ENCODE data around the gene ZNF276.

GRCh38 chr16:89065508-89065960 lies 28.1 kb upstream of the ACSF3 start:
- RRBS, 2 experiments: no CpG with 5 or more reads among the region's 14 CpGs
CAGE:
- cytosol, long polyA minus RNA: no peak
- cytosol, long polyA plus RNA: no peak
- long polyA plus RNA: no peak
- nucleus, long polyA minus RNA: no peak
- nucleus, long polyA plus RNA: no peak

DNA sequence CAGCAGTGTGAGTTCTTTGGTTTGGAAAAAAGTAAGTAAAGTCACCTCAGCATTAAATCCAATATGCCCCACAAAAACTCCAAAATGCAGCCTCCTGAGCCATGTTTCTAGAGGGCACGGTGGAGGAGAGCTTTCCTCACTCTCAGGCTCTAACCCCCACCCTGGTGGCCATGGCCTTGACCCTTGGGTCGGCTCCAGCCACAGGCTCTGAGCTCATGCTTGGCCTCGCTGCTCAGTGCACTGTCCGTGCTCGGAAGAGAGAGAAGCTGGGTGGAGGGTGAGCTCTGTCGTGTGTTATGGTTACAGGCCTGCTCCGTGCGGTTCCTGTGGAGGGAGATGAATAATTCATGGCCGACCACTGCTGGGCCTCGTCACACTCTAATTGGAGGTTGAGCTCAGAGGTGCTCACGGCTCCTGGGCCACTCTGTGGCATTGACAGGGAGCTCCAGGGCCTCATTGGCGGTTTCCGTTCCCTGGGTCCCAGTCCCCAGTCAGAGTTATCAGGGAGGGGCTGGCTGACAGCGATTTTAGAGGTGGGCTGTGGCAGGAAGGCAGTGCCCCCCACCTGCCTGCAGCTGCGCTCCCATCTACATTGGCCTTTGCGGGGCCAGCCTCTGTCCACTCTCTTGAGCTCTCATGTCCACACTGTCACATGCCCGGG lies 24.8 kb downstream of the ACSF3 start:
- RRBS, 2 experiments: no CpG with 5 or more reads among the region's 17 CpGs
CAGE:
- cytosol, long polyA minus RNA: no peak
- cytosol, long polyA plus RNA: no peak
- long polyA plus RNA: no peak
- nucleus, long polyA minus RNA: no peak
- nucleus, long polyA plus RNA: no peak

DNA sequence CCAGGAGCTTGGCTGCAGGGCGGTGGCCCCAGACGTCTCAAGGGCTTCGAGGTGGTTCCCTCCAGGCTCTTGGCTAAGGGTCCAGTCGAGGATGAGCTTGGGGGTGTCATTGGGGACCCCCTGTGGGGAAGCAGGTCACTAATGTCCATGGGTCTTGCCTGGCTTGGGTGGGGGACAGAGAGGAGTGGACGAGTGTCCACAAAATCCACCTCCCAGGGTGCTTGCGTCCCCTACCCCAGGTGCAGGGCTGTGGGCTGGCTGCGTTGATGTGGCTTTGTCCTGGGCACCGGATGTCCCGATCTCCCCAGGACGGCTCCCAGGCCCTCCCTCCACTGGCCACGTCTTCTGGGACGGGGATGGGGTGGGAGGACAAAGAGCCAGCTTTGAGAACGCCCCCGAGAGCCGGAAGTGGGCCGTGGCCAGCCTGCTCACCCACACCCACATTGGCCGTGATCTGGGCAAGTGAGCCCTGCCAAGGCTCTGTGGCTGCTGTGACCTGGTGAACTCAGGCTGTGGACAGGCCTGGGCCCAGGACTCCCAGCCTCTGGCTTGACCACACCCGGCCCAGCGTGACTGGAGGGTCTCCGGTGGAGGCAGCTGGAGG lies 3.2 kb downstream of the CDH15 start:
- RRBS, 2 experiments: 19 to 69% methylated on average over 1 to 4 of the region's 20 CpGs
CAGE:
- cytosol, long polyA minus RNA: no peak
- cytosol, long polyA plus RNA: no peak
- long polyA plus RNA: no peak
- nucleus, long polyA minus RNA: no peak
- nucleus, long polyA plus RNA: no peak

DNA sequence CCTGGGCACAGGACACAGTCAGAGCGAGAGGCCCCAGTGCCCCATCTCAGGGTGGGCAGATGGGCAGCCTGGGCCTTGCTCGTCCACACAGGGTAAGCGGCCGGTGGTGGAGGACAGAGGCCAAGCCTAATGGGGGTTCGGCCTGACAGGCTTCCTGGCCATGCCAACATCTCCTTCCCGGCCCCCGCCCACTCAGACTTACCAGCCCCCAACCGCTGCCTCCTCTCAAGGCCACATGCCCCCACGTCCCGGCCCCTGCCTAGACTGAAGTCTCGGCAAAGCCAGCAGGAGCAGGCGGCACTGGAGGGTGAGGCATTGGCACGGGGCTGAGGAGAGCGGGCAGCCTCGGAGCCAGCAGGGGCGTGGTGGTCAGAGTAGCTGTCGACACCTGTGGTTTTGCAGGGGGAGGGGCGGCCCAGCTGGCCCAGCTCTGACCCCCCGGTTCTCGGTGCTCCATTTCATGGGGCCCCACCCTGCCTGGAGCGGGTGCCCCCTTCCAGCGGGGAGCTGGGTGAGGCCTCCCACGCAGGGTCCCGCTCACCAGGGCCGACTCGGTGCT lies 4.5 kb downstream of the CDH15 start:
- RRBS, 2 experiments: 8 to 11% methylated on average over 5 of the region's 26 CpGs
CAGE:
- cytosol, long polyA minus RNA: no peak
- cytosol, long polyA plus RNA: no peak
- long polyA plus RNA: no peak
- nucleus, long polyA minus RNA: no peak
- nucleus, long polyA plus RNA: no peak

DNA sequence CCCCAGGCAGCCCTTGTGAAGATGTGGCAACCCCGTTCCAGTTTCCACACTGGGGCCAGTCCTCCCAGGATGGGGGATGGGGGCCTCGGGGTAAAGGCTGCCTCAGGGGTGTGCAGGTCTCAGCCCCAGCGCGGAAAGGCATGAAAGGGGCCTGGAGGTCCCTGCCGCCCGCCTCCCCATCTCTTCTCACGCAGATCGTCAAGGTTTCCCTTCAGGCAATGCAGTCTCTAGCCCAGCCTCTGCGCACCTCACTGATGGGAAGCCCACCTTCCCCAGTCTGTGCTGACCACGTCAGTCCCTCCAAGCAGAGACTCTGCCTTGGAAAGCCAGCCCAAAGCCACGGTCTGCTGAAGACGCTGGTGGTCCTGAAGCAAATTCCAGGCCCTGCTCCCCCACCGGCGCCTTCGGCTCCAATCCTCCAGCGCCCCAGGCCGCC lies 269 bp upstream of the SLC22A31 start:
- RRBS, 2 experiments: 0 to 1% methylated on average over 4 of the region's 17 CpGs
CAGE:
- cytosol, long polyA minus RNA: start-site peak on the plus strand centred at position 185 of the sequence, 70 bp wide, 6 reads
- cytosol, long polyA plus RNA: no peak
- long polyA plus RNA: no peak
- nucleus, long polyA minus RNA: no peak
- nucleus, long polyA plus RNA: no peak

DNA sequence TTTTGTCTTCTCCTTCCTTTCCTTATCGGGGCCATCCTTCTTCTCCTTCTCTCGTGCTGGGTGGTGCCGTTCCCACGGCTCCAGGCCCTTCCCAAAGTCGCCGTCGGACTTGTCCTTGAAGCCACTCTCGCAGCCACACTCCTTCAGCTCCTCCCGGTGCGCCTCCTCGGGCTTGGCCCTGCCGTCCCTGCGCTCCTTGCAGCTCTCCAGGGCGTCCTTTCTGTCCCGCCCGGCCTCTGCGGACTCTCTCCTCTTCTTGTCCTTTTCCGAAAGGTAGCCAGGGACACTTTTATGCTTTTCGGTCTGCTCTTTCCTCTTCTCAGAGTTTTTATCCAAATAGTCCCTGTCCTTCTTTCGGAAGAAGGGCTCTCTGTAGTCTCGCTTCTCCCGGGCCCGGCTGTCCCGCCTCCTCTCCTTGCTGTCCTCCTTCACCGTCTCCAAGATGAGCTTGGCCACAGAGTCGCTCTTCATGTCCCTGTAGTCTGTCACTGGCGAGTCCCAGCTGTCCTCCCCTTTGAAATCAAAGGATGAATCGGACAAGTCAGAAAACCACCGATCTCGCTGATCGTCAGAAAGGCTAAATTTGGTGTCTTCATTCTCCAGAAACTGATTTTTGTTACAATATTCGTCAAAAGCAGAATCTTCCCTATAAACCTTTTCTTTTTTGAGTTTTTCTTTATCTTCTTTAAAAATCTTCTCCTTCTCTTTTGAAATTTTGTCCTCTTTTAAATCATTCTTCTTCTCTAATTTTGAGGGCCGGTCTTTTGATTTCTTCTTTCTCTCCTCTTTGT lies 66.2 kb downstream of the ZNF778 start:
- RRBS, 2 experiments: 88 to 91% methylated on average over 7 of the region's 33 CpGs
CAGE:
- cytosol, long polyA minus RNA: start-site peak on the minus strand centred at position 45 of the sequence, 240 bp wide, 30 reads; start-site peak on the minus strand centred at position 635 of the sequence, 24 bp wide, 8 reads; start-site peak on the minus strand centred at position 713 of the sequence, 16 bp wide, 5 reads
- cytosol, long polyA plus RNA: no peak
- long polyA plus RNA: no peak
- nucleus, long polyA minus RNA: no peak
- nucleus, long polyA plus RNA: start-site peak on the minus strand centred at position 39 of the sequence, 83 bp wide, 82 and 24 reads in 2 replicates

DNA sequence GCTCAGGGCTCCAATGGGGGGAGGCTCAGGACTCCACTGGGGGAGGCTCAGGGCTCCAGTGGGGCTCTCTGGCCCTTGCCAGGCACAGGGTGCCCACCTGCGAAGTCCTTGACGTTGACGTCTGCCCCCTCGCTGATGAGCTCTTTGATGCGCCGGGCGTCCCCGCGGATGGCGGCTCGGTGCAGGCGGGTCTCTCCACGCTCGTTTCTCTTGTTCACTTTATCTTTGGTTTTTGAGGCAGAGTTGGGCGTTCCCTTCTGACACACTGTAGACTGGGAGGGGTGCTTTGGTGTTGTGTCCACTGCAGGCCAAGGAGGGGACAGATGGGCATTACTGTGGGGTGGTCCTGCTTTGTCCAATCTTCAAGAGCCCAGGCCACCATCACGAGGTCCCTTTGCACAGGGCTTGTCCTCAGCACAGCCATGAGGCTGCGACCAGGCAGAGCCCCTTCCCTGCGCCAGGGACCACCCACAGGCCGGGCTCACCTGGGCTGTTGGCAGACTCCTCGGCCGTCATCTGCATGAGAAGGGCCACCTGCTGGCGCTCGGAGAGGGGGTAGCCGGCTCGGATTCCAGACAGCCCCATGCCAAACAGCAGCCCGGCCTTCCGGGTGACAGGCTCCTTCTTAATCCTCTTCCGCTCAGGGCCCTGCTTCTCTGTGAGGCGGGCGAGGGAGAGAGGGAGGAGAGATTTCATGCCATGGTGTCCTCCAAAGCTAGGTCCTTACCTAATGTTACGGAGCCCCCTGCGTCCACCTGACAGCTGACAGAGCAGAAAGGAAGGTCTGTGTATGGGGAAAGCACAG lies 73.2 kb downstream of the ZNF778 start:
- RRBS, 2 experiments: 94 to 96% methylated on average over 5 to 8 of the region's 32 CpGs
CAGE:
- cytosol, long polyA minus RNA: start-site peak on the minus strand centred at position 133 of the sequence, 35 bp wide, 21 reads; start-site peak on the minus strand centred at position 225 of the sequence, 29 bp wide, 45 reads; start-site peak on the minus strand centred at position 572 of the sequence, 141 bp wide, 51 reads
- cytosol, long polyA plus RNA: no peak
- long polyA plus RNA: no peak
- nucleus, long polyA minus RNA: no peak
- nucleus, long polyA plus RNA: no peak

GRCh38 chr16:89309707-89310795 lies 92.5 kb downstream of the ZNF778 start:
- RRBS, 2 experiments: no CpG with 5 or more reads among the region's 17 CpGs
CAGE:
- cytosol, long polyA minus RNA: no peak
- cytosol, long polyA plus RNA: no peak
- long polyA plus RNA: no peak
- nucleus, long polyA minus RNA: no peak
- nucleus, long polyA plus RNA: no peak

- RRBS, 2 experiments: no CpG with 5 or more reads among the region's 8 CpGs
CAGE:
- cytosol, long polyA minus RNA: no peak
- cytosol, long polyA plus RNA: no peak
- long polyA plus RNA: no peak
- nucleus, long polyA minus RNA: no peak
- nucleus, long polyA plus RNA: no peak
These were observed 127.8 kb downstream of the ZNF778 start for GRCh38 chr16:89345347-89345649.

- RRBS, 2 experiments: 95 to 100% methylated on average over 3 of the region's 23 CpGs
CAGE:
- cytosol, long polyA minus RNA: no peak
- cytosol, long polyA plus RNA: no peak
- long polyA plus RNA: no peak
- nucleus, long polyA minus RNA: start-site peak on the minus strand at chr16:89386128-89386216, 47 reads
- nucleus, long polyA plus RNA: no peak
These were observed 104.3 kb downstream of the ANKRD11 start for GRCh38 chr16:89385902-89386715.

DNA sequence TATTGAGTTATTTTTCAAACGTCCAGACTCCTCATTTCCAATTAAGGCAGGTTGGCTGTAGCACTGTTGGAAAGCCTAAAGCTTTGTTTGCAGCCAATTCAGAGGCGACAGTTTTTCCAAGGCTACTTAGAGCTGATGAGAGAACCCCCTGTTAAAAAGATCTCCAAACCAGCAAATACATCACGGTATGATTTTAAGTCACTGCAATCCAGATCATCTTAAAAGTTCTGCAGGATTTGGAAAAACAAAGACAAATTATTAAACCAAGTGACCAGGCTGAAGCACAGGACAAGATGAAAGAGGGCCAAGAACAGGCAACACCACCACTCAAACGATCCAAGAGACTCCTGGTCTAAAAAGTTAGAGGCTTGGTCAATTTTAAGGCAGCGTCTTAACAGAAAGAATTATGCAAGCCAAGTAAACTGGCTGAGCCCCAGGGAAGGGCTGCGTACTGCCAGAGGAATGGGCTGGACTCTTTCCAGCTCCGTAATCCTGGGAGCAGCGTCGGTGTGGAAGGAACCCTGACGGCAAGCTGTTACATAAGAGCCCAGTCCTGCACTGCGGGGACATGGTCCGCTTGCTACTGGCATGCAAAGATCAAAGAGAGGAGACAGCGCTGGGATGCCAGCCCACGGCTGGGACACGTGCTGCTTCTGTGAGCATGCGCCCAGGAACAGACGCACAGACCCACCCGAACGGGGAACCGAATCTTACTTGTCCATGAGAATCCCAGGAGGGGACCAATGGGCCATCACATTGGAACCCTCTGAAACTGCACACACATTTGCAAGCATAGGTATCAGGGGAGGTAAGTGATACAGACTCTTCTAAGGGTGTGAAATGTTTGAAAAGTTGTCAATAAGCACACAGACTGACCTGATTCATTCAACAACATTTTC lies 95.3 kb downstream of the ANKRD11 start:
- RRBS, 2 experiments: no CpG with 5 or more reads among the region's 20 CpGs
CAGE:
- cytosol, long polyA minus RNA: no peak
- cytosol, long polyA plus RNA: no peak
- long polyA plus RNA: no peak
- nucleus, long polyA minus RNA: no peak
- nucleus, long polyA plus RNA: no peak

GRCh38 chr16:89450367-89451109 lies 39.8 kb downstream of the ANKRD11 start:
- RRBS, 2 experiments: no CpG with 5 or more reads among the region's 10 CpGs
CAGE:
- cytosol, long polyA minus RNA: no peak
- cytosol, long polyA plus RNA: no peak
- long polyA plus RNA: no peak
- nucleus, long polyA minus RNA: no peak
- nucleus, long polyA plus RNA: no peak

DNA sequence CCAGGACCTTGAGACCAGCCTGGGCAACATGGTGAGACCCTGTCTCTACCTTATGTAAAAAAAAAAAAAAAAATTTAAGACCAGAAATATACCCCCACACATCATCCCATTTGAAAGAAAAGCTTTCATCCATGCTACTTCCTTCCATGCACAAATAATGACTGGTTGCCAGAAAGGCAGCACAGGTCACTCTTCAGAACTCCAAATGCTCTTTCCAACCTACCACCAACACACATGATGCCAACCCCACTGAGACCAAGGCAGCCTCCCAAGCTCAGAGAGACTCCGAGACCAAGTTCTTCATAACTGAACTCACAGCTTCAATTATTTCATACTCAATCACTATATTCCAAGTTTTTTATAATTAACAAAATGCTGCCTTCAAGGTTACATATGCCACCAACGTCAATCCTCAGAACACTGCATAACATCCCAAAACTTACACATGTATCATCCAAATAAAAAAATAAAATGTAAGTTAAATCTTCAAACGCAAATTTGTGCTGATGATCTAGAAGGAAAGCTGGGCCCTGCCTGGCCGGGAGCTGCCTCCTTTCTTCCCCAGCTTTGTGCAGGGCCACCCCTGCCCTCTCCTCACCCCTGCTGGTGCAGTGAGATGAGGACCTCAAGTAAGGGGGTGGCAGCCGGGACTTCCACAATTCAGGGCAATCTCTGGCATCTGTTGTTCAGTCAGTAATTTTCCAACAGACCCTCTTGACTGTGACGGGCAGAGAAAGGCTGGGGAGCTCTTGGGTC lies 15.8 kb downstream of the ANKRD11 start:
- RRBS, 2 experiments: 100% methylated on average over 1 of the region's 6 CpGs
CAGE:
- cytosol, long polyA minus RNA: no peak
- cytosol, long polyA plus RNA: no peak
- long polyA plus RNA: no peak
- nucleus, long polyA minus RNA: no peak
- nucleus, long polyA plus RNA: no peak

GRCh38 chr16:89534539-89534954 lies 25.9 kb upstream of the RPL13 start:
- RRBS, 2 experiments: no CpG with 5 or more reads among the region's 10 CpGs
CAGE:
- cytosol, long polyA minus RNA: no peak
- cytosol, long polyA plus RNA: no peak
- long polyA plus RNA: no peak
- nucleus, long polyA minus RNA: no peak
- nucleus, long polyA plus RNA: no peak

DNA sequence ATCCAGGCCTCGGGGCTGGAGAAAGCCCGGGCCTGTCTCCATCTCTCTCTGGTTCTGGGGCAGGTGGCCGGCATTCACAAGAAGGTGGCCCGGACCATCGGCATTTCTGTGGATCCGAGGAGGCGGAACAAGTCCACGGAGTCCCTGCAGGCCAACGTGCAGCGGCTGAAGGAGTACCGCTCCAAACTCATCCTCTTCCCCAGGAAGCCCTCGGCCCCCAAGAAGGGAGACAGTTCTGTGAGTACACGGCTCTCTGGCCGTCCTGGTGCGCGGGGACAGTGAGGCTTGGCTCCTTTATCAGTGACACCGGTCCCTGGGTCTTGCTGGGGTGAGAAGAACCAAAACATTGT lies 1.0 kb downstream of the RPL13 start:
- RRBS, 2 experiments: 2 to 3% methylated on average over 2 of the region's 17 CpGs
CAGE:
- cytosol, long polyA minus RNA: no peak
- cytosol, long polyA plus RNA: no peak
- long polyA plus RNA: no peak
- nucleus, long polyA minus RNA: no peak
- nucleus, long polyA plus RNA: no peak

GRCh38 chr16:89721144-89721770 lies at the start of gene ZNF276:
ZNF276 (plus strand) TSS chr16:89721537.
- RRBS, 2 experiments: 1% methylated on average over 35 to 42 of the region's 86 CpGs
CAGE:
- cytosol, long polyA minus RNA: no peak
- cytosol, long polyA plus RNA: no peak
- long polyA plus RNA: no peak
- nucleus, long polyA minus RNA: no peak
- nucleus, long polyA plus RNA: no peak

DNA sequence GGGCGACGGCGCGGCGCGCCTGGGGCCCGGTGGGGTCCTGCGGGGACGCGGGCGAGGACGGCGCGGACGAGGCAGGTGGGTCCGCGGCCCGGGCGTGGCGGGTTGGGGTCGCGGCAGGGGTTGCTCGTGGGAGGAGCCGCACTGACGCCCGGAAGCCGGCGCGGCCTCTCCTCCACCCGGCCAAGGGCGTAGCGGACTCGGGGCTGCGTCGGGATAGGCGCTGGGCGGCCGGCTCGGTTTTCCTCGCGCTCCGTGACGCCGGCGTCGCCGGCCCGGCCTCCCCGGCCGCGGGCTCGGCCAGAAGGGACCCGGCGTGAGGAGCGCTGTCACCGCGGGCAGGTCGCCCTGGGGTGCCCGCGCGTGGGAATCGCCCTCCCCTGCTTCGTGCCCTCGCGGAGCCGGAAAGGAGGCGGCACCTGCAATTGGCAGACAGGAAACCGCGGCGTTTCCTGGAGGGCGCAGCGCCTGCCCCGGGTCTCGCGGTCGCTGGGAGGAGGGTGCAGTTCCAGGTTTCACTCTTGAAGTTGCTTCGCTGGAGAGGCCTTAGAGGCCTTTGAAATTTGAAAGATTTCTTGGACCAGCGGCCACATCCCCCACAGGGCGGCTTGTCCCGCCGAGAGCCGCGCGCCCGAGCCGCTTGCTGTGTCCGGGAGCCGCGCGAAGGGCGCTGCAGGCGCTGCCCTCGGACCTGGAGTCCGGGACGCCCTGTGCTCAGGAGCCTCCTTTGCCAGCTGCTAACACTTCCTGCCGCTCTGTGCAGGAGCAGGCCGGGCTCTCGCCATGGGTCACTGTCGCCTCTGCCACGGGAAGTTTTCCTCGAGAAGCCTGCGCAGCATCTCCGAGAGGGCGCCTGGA lies 661 bp downstream of the ZNF276 start:
- RRBS, 2 experiments: 15% methylated on average over 64 of the region's 104 CpGs
CAGE:
- cytosol, long polyA minus RNA: no peak
- cytosol, long polyA plus RNA: no peak
- long polyA plus RNA: no peak
- nucleus, long polyA minus RNA: no peak
- nucleus, long polyA plus RNA: no peak

DNA sequence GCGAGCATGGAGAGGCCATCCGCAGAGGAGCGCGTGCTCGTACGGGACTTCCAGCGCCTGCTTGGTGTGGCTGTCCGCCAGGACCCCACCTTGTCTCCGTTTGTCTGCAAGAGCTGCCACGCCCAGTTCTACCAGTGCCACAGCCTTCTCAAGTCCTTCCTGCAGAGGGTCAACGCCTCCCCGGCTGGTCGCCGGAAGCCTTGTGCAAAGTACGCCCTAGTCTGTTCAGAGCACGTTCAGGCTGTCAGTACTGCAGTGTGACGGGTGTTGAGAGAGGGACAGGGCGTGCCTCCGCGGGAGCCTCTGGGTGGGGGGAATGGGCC lies 1.2 kb downstream of the ZNF276 start:
- RRBS, 2 experiments: no CpG with 5 or more reads among the region's 20 CpGs
CAGE:
- cytosol, long polyA minus RNA: no peak
- cytosol, long polyA plus RNA: no peak
- long polyA plus RNA: no peak
- nucleus, long polyA minus RNA: no peak
- nucleus, long polyA plus RNA: no peak

GRCh38 chr16:89741184-89741537 lies 19.8 kb downstream of the ZNF276 start:
- RRBS, 2 experiments: no CpG with 5 or more reads among the region's 7 CpGs
CAGE:
- cytosol, long polyA minus RNA: no peak
- cytosol, long polyA plus RNA: no peak
- long polyA plus RNA: no peak
- nucleus, long polyA minus RNA: no peak
- nucleus, long polyA plus RNA: no peak

DNA sequence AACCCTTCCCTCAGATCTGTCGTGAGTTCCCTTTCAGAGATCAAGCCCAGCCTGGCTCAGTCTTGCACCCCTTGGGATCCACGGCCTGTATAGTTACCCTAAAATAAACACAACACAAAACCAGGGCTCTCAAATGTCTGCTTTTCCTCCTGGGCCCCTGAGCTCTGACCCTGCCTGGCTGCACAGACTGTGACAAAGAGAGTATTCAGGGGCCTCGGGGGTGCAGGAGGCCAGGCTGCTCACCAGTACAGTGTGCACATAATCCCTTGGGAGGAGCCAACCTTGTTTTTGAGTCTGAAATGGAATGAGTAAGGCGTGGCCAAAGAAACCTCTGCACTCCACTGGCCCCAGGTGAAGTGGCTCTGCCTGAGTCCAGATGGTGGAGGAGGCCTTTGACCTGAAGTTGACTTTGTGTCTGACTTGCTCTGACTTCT lies 5.8 kb upstream of the SPIRE2 start:
- RRBS, 2 experiments: no CpG with 5 or more reads among the region's 4 CpGs
CAGE:
- cytosol, long polyA minus RNA: no peak
- cytosol, long polyA plus RNA: no peak
- long polyA plus RNA: no peak
- nucleus, long polyA minus RNA: no peak
- nucleus, long polyA plus RNA: no peak